Left lobe of liver (tissue), 1 donor: ENCODE measurements around the genes FAM53A and LETM1.

- PRO-cap, result no peak
These were observed 36.1 kb upstream of the SPON2 start for GRCh38 chr4:1208245-1209050.

DNA sequence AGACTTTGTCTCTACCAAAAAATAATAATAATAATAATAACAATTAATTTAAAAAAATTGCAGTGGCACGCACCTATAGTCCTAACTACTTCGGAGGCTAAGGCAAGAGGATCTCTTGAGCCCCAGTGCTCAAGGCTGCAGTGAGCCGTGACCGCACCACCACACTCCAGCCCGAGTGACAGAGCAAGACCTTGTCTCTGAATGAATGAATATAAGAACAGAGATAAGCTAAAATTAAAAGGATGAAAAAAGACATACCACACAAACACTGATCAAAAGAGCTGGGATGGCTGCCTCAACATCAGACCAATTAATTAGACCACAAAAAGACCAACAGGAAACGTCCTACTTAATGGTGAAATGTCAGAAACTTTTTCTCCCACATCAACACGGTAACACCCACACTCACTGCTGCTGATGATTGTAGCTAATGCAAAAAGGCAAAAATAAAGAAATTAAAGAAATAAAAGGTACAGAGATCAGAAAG is 29.7 kb downstream of the CTBP1 start:
- PRO-cap, result no peak

- PRO-cap, result no peak
These were observed 9.6 kb downstream of the CTBP1 start for GRCh38 chr4:1238934-1240166.

DNA sequence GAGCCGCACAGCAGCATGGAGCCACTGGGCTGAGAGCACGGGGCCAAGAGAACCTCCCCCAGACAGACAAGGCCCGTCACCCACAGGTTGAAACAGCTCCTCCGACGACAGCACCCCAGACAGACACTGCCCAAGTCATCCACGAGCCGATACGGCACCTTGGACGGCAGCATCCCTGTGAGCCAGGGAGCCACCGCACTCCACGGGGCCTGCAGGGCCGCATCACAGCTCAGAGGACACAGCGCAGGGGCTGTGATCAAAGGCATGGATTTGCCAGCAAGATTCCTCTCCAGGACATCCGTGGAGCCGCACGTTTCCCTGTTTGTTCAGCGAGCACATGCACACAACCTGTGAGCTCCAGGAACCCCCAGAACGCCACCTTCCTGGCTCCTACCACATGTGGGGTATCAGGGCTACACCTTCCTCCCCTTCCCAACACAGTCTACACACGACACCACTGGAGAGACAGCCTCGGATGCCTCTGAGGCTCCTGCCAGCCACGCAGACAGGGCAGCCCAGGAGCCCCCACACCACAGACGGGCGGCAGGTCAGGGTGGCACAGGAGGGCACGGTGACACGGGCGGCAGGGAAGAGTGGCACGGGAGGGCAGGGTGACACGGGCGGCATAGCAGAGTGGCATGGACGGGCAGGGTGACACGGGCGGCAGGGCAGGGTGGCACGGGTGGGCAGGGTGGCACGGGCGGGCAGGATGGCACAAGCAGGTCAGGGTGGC is 3.8 kb downstream of the CTBP1 start:
- PRO-cap, result no peak

DNA sequence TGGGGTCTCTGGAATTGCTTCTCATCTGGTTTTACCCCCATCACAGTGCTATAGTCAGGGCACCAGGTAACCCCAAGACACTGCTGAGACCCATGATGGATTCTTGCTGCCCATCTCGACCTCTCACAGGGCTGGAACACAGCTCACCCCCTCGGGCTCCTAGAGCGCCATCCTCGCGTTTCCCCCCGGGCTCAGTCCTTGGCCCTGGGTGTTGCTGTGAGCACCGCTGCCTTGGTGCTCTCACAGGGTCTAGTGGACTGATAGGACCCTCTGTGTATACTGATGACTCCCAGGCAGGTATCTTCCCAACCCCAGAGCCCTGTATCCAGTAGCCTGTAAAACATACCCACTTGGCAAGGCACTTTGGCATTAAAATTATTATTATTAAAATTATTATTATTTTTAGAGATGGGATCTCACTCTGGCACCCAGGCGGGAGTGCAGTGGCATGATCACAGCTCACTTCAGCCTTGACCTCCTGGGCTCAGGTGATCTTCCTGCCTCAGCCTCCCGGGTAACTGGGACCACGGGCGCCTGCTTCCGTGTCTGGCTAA is 8.9 kb downstream of the MAEA start:
- PRO-cap, result no peak

- PRO-cap, result no peak
These were observed 15.6 kb downstream of the MAEA start for GRCh38 chr4:1305131-1305922.

- PRO-cap, result no peak
These were observed 16.3 kb upstream of the UVSSA start for GRCh38 chr4:1330598-1331189.

DNA sequence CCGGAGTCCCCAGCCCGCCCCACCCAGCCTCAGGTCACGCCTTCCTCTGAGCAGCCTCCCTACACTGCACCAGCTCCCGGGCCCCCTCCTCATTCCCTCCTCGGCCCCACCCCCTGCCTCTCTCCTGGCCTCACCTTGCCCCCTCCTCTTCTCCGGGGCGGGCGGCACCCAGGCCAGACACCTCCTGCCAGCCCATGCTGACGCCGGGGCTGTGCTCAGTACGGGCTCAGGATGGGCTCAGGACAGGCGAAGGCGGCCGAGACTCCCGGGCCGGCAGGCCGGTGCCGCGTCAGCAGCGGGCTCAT is 127.4 kb downstream of the FAM53A start:
- PRO-cap, result no peak

GRCh38 chr4:1568712-1569330 is 115.3 kb downstream of the FAM53A start:
- PRO-cap, result no peak

- PRO-cap, result no peak
These were observed 79.2 kb downstream of the FAM53A start for GRCh38 chr4:1604802-1605400.

- PRO-cap, result bidirectional peak, plus-strand start at chr4:1684624, minus-strand start at chr4:1684294
These were observed at the start of gene FAM53A for GRCh38 chr4:1683819-1684857. FAM53A (minus strand) TSS chr4:1684313.

GRCh38 chr4:1691649-1692192 is 7.6 kb upstream of the FAM53A start:
- PRO-cap, result no peak

DNA sequence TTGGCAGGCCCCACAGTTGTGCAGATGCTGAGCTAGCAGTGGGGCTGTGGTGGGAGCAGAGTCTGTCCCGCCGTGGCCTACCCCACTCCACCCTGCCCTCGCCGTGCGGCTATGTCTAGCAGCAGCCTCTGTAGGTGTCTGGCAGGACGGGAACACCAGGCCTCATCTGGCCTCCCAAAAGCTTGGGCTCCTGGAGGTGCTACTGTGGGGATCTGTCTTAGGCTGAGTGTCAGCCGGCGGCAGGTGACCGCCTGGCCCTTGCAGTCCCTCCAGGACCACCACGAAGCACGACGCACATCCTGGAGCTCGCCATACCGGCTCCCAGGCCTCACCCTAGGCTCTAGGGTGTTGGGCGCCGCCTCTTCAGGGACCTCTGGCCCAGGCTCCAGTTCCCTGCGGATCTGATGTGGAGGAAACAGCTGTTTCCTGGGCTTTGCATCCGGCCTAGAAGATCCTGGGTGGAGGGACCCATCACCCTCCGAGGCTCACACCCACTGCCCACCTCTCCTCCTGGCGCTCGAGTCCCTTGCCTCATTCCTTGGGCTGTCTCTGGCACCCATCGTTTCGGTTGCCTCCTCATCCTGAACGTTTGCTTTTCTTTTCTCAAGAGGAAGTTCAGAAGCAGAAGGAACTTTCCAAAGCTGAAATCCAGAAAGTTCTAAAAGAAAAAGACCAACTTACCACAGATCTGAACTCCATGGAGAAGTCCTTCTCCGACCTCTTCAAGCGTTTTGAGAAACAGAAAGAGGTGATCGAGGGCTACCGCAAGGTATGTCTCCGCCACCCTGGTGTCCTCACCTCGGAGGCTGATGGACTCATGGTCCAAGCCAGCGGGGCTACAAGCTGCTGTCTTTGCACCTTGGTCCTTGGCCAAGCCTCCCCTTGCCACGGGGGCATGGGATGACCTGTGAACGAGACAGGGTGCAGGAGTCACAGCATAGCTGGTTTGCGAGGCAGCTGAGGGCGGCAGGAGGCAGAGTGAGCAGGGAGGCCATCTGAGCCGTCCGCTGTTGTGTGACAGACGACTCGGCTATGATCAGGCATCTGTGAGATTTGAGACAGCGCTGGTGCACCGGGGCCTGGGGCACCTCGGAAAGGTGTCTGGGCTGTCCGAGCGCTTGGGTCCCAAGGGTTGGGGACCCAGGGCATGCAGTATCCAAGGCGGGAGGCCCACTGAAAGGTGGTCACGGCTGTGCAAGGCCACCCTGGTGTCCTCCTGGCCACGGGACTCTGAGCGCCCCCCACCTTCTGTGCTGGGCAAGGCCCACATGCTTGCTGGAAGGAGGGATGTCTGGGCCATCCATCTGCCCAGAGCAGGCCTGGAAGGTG is 19.4 kb downstream of the TACC3 start:
- PRO-cap, result no peak

DNA sequence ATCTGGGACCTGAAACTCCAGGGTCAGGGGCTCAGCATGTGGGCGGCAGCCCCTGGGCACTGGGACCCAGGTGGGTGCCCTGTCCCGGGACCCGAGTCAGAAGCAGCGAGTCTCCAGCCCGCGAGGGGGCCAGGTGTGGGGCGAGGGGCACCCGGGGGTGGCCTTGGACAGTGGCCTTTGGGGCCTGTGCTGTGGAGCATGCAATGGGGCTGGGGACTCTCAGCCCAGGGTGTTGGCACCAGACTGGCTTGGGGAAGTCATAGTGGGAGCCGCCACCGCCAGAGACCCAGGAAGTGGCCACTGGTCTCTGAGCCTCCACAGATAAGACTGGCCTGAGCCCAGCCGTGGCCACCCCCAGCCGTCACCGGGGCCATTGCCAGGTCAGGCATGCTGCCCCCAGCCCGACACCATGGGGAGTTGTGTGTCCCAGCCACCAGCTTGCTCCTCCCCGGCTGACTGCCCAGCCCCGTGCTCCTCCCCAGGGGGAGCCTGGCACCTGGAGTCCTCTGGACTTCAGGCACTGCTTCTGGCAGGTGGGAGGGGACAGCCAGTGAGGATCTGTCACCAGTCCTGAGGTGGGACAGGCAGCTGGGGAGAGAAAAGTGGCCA is 32.4 kb downstream of the TACC3 start:
- PRO-cap, result no peak

- PRO-cap, result unidirectional peak, minus-strand start at chr4:1814462
These were observed 21.3 kb downstream of the FGFR3 start for GRCh38 chr4:1814401-1814743.

- PRO-cap, result bidirectional peak, plus-strand start at chr4:1816520, minus-strand start at chr4:1816359; unidirectional peak, minus-strand start at chr4:1816584
These were observed 23.4 kb downstream of the FGFR3 start for GRCh38 chr4:1816258-1817131.

GRCh38 chr4:1819806-1820176 is 26.7 kb downstream of the FGFR3 start:
- PRO-cap, result unidirectional peak, minus-strand start at chr4:1819881

DNA sequence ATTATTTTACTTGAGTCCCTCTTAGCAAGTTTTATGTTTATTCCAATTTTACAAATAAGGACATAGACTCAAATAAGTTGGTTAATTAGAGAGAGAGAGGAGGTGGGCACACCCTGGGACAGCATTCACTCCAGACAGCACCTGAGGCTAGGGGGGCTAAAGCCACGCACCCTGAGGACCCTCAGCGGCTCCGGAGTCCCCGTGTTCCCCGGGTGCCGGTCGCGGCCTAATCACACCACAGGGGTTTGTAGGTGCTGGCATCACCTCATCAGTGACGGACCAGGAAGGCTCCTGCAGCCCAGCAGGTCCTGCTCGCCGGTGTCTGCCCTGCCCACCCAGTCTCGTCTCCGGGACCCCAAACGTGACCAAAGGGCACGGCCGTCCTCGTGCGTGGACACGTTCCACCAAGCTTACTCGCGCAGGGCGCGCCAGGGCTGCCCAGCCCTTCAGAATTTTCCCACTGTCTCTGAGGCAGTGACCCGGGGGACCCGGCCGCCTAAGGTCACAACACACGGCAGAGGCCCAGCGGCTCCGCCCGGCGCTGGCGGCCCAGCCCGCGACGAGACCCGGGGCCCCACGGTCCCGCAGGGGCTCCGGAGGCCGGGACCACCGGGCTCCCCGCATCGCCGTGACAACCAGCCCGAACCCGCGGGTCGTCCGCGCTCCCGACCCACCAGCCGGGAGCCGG is 658 bp downstream of the LETM1 start:
- PRO-cap, result no peak

GRCh38 chr4:1855842-1856624 is at the start of gene LETM1:
LETM1 (minus strand) TSS chr4:1856156.
- PRO-cap, result bidirectional peak, plus-strand start at chr4:1856399, minus-strand start at chr4:1856112

- PRO-cap, result no peak
These were observed 3.1 kb downstream of the NSD2 start for GRCh38 chr4:1874236-1874708.